HepG2 (cell line): ENCODE results near the genes IRF2 and CENPU.

GRCh38 chr4:183636459-183636994 is 22.5 kb downstream of the RWDD4 start:
- RRBS, 2 experiments: no CpG with 5 or more reads among the region's 10 CpGs
CAGE:
- cytosol, long polyA minus RNA: no peak
- cytosol, long polyA plus RNA: no peak
- long polyA plus RNA: no peak
- nucleus, long polyA minus RNA: no peak
- nucleus, long polyA plus RNA: no peak

DNA sequence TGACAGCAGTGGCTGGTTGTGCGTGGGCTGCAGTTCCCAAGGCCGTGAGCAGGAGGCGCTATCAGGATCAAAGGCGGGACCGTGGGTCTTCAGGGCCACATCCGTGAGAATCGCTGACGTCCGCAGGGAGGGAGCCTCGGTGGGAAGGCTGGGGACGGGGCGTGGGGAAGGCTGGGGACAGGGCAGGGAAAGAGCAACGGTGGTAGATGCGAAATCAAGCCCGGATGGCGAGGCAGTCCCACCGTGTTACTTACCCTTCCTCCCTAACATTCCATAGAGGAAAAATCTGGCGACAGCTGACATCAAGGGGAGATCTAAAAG is 99.3 kb downstream of the TRAPPC11 start:
- RRBS, 2 experiments: no CpG with 5 or more reads among the region's 18 CpGs
CAGE:
- cytosol, long polyA minus RNA: no peak
- cytosol, long polyA plus RNA: no peak
- long polyA plus RNA: no peak
- nucleus, long polyA minus RNA: no peak
- nucleus, long polyA plus RNA: no peak

- RRBS, 2 experiments: 1 to 2% methylated on average over 21 of the region's 59 CpGs
CAGE:
- cytosol, long polyA minus RNA: no peak
- cytosol, long polyA plus RNA: no peak
- long polyA plus RNA: no peak
- nucleus, long polyA minus RNA: no peak
- nucleus, long polyA plus RNA: no peak
Measured at GRCh38 chr4:183905641-183906191, 609 bp downstream of the STOX2 start.

- RRBS, 2 experiments: no CpG with 5 or more reads among the region's 5 CpGs
CAGE:
- cytosol, long polyA minus RNA: no peak
- cytosol, long polyA plus RNA: no peak
- long polyA plus RNA: no peak
- nucleus, long polyA minus RNA: no peak
- nucleus, long polyA plus RNA: no peak
Measured at GRCh38 chr4:183950119-183950646, 45.1 kb downstream of the STOX2 start.

DNA sequence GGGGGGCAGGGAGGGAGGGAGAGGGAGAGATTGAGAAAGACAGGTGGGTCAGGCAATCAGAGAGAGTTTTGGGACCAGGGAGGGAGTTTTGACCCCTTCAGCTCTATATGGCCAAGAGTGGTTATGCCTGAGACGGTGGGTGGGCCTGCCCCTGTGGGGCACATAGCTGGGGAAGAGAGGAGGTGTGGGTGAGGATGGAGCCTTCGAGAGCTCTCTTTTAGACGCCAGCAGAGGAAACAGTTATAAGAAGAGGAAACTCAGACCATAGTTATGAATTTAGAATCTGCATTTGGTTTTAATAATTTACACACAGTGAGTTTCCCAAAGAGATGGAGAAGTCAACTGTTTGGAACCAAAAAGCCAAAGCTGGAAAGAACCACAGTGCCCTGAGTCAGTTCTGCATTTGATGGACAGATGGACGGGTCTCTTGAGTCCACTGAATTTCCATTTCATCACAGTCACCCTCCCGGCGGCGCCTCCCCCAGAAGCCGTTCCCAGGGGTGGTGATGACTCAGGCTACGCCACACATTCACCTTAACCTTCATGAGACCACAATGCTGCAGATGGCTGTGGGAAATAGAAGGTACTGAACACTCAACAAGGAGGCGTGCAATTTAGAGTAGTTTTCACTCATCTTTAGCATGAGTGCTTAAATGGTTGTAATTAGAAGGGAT is 61.1 kb downstream of the STOX2 start:
- RRBS, 2 experiments: no CpG with 5 or more reads among the region's 10 CpGs
CAGE:
- cytosol, long polyA minus RNA: no peak
- cytosol, long polyA plus RNA: no peak
- long polyA plus RNA: no peak
- nucleus, long polyA minus RNA: no peak
- nucleus, long polyA plus RNA: no peak

DNA sequence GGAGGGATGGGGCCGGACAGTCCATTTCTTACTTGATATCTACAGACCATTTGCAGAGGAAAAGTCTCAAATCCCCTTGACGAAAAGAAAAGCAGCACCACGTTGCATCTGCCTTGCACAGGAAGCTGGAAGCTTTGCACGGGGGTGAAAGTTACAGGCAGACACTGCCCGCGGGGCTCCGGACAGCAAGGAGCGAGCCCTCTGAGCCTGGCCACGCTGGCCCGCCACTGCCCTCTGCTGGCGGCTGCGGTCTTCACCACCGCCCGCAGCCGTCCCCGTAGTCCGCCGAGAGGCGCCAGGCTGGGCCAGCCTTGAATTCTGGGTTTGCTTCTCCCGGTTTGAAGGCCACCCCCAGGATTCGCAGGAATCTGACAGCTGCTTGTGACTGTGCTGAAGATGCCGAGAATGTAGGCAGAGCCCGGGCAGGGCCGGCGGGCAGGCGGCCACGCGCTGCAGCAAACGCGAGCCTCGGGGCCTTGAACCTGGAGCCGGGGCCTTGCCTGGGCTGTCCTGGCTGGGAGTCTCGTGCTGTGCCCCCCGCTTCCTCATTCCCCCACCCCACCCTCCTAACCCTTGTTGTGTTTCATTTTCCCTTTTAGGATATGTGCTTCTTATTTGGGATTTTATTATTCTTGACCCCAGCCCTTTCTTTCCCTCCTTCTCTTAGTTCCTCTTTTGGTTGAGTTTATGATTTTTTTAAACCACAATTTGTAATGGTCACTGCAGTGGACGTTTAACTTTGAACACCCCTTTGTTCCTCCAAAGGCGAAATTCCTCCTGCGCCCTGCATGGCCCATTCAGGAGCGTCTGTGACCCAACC is 49.1 kb downstream of the ENPP6 start:
- RRBS, 2 experiments: 61 to 67% methylated on average over 13 of the region's 38 CpGs
CAGE:
- cytosol, long polyA minus RNA: no peak
- cytosol, long polyA plus RNA: no peak
- long polyA plus RNA: no peak
- nucleus, long polyA minus RNA: no peak
- nucleus, long polyA plus RNA: no peak

DNA sequence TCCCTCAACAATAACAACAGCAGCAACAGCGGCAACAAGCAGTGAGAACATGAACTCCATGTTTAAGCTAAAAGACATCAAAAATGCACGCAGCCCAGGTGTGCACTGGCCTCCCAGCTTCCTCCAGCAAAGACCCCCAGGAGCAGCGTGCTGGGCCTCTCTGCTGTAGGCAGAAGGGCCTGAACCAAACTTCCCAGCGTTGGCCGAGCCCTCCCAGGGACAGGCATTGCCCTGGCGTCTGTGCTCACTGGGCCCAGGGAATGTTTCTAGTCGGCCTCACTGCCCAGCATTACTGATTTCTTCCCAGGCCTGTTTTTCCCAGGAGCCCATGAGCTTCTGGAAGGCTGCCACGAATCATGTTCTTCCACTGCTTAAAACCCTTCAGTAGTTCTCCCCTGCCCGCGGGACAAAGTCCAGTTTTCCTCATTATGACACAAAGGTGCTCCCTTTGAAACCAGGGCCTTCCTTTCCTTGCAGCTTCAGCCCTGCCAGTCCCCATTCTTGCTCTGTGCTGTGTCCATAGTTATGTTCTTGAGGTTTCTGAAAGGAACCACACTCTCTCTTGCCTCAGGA is 93.3 kb upstream of the ENPP6 start:
- RRBS, 2 experiments: no CpG with 5 or more reads among the region's 10 CpGs
CAGE:
- cytosol, long polyA minus RNA: no peak
- cytosol, long polyA plus RNA: no peak
- long polyA plus RNA: no peak
- nucleus, long polyA minus RNA: no peak
- nucleus, long polyA plus RNA: no peak

- RRBS, 2 experiments: no CpG with 5 or more reads among the region's 16 CpGs
CAGE:
- cytosol, long polyA minus RNA: no peak
- cytosol, long polyA plus RNA: no peak
- long polyA plus RNA: no peak
- nucleus, long polyA minus RNA: no peak
- nucleus, long polyA plus RNA: no peak
Measured at GRCh38 chr4:184333421-184333885, 115.8 kb upstream of the ENPP6 start.

- RRBS, 2 experiments: no CpG with 5 or more reads among the region's 7 CpGs
CAGE:
- cytosol, long polyA minus RNA: no peak
- cytosol, long polyA plus RNA: no peak
- long polyA plus RNA: no peak
- nucleus, long polyA minus RNA: no peak
- nucleus, long polyA plus RNA: no peak
Measured at GRCh38 chr4:184457552-184457913, 16.8 kb downstream of the IRF2 start.

DNA sequence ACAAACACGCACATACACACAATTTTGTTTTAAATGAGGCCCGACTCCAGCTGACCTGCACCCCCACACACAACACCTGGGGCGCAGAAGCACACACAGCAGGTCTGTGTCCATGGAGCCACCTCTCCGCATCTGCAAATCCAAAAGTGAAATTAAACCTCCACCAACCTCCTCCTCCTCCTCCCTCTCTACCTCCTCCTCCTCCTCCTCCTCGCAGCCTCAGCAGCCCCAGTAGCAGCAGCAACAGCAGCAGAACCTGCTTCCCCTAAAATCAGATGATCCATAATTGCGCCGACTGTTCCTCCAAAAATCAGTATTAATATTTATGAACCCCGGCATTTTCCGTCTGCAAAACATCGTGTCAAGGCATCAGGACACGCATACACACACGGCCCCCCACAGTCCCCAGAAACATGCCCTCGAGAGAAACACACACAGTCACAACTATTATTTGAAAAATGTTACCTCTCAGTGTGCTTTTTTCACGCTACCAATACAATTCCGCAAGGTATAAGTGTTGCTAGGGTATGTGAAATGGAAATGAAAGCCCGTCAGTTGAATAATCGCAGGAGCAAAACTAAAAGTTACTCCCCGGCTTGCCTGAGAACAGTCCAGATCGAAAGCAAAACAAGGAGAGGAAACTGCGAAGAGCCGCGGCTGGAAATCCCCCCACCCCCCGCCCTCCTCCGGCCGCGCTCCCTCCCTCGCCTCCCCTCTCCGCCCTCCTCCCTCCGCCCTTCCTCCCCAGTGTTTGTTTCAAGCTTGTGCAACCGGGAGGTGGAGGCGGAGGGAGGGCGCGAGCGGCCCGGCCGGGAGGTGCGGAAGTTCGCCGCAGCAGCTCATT is at the start of gene IRF2:
IRF2 (minus strand) TSS at position 637 of the 844 bp plus-strand sequence.
- RRBS, 2 experiments: 3 to 4% methylated on average over 10 to 11 of the region's 39 CpGs
CAGE:
- cytosol, long polyA minus RNA: start-site peak on the minus strand centred at position 618 of the sequence, 13 bp wide, 54 reads
- cytosol, long polyA plus RNA: start-site peak on the minus strand centred at position 629 of the sequence, 33 bp wide, 50 and 110 reads in 2 replicates
- long polyA plus RNA: start-site peak on the minus strand centred at position 602 of the sequence, 28 bp wide, 46 and 25 reads in 2 replicates
- nucleus, long polyA minus RNA: no peak
- nucleus, long polyA plus RNA: start-site peak on the minus strand centred at position 627 of the sequence, 38 bp wide, 61 and 166 reads in 2 replicates

DNA sequence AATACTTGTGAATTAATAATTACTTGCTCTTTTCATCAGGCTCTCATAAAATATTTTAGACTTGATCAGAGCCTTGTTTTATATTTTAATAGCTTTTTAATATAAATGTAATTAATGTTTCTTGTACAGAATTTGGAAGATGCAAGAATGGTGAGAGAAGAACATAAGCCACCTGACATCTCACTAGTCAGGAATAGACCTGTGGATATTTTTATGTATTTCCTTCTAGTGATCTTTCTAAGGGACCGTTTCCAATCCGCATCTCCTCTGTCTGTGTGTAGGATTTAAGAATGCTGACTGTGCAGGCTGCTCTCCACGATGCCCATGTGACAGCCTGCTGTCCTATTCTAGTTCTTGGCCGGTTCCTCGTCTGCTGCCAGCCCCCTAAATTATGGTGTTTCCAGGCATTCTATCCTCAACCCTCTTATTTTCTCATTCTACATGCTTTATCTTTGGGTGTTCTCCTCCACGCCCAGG is 3.2 kb upstream of the IRF2 start:
- RRBS, 2 experiments: no CpG with 5 or more reads among the region's 6 CpGs
CAGE:
- cytosol, long polyA minus RNA: no peak
- cytosol, long polyA plus RNA: no peak
- long polyA plus RNA: no peak
- nucleus, long polyA minus RNA: no peak
- nucleus, long polyA plus RNA: no peak

- RRBS, 2 experiments: 1 to 2% methylated on average over 19 of the region's 71 CpGs
CAGE:
- cytosol, long polyA minus RNA: no peak
- cytosol, long polyA plus RNA: no peak
- long polyA plus RNA: no peak
- nucleus, long polyA minus RNA: no peak
- nucleus, long polyA plus RNA: start-site peak on the minus strand at chr4:184734071-184734082, 147 and 235 reads in 2 replicates
Measured at GRCh38 chr4:184733618-184734663, at the start of gene CENPU. Gene CENPU (minus strand): TSS chr4:184734096.

GRCh38 chr4:184745450-184746270 is 11.8 kb upstream of the CENPU start:
- RRBS, 2 experiments: no CpG with 5 or more reads among the region's 13 CpGs
CAGE:
- cytosol, long polyA minus RNA: no peak
- cytosol, long polyA plus RNA: no peak
- long polyA plus RNA: no peak
- nucleus, long polyA minus RNA: no peak
- nucleus, long polyA plus RNA: no peak

DNA sequence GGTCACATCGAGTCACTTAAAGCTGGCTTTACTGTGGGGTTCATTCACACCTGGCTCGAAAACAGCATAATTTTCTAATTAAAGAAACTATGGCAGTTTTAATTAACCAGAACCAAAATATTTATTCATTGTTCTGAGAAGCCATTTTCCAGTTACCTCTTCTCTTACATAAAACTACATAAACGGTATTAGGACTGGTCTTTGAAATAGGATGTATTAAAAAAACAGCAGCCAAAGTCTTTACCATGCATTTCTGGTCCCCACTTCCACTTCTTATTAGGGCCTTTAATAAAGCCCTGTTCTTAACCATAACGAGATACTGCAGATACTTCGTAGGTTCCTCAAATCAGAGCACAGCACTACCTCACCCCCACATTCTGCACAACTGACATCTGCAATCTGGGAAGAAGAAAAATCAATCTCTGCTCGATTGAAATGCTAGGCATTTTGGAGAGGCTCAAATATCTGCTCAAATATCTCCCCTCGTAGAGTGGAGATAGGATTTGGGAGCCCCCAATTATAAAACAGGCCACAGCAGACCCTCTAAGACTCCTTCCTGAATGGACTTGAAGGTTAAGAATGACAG is 40.1 kb upstream of the CENPU start:
- RRBS, 2 experiments: no CpG with 5 or more reads among the region's 7 CpGs
CAGE:
- cytosol, long polyA minus RNA: no peak
- cytosol, long polyA plus RNA: no peak
- long polyA plus RNA: no peak
- nucleus, long polyA minus RNA: no peak
- nucleus, long polyA plus RNA: no peak

DNA sequence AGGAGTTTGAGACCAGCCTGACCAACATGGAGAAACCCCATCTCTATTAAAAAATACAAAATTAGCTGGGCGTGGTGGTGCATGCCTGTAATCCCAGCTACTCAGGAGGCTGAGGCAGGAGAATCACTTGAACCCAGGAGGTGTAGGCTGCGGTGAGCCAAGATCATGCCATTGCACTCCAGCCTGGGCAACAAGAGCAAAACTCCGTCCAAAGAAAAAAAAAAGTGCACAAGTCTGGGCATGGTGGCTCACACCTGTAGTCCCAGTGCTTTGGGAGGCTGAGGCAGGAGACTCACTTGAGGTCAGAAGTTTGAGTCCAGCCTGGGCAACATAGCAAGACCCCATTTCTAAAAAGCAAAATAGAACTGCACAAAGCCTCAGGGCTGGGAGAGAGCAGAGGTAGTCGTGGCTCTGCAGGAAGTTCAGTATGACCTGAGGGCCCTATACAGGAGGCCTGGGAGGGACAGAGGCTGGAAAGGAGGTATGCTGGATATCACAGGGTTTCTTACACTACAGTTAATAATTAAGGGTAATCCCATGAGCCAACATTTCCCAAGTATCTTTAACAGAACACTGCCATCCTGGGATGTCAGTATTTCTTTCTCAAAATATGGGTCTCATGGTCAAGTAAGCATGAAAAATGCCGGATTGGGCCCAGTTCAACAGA is 38.0 kb downstream of the ACSL1 start:
- RRBS, 2 experiments: no CpG with 5 or more reads among the region's 5 CpGs
CAGE:
- cytosol, long polyA minus RNA: no peak
- cytosol, long polyA plus RNA: no peak
- long polyA plus RNA: no peak
- nucleus, long polyA minus RNA: no peak
- nucleus, long polyA plus RNA: no peak

- RRBS, 2 experiments: no CpG with 5 or more reads among the region's 13 CpGs
CAGE:
- cytosol, long polyA minus RNA: no peak
- cytosol, long polyA plus RNA: no peak
- long polyA plus RNA: no peak
- nucleus, long polyA minus RNA: no peak
- nucleus, long polyA plus RNA: no peak
Measured at GRCh38 chr4:184788427-184788839, 37.3 kb downstream of the ACSL1 start.

GRCh38 chr4:184802447-184803239 is 23.1 kb downstream of the ACSL1 start:
- RRBS, 2 experiments: no CpG with 5 or more reads among the region's 17 CpGs
CAGE:
- cytosol, long polyA minus RNA: no peak
- cytosol, long polyA plus RNA: no peak
- long polyA plus RNA: no peak
- nucleus, long polyA minus RNA: no peak
- nucleus, long polyA plus RNA: no peak

DNA sequence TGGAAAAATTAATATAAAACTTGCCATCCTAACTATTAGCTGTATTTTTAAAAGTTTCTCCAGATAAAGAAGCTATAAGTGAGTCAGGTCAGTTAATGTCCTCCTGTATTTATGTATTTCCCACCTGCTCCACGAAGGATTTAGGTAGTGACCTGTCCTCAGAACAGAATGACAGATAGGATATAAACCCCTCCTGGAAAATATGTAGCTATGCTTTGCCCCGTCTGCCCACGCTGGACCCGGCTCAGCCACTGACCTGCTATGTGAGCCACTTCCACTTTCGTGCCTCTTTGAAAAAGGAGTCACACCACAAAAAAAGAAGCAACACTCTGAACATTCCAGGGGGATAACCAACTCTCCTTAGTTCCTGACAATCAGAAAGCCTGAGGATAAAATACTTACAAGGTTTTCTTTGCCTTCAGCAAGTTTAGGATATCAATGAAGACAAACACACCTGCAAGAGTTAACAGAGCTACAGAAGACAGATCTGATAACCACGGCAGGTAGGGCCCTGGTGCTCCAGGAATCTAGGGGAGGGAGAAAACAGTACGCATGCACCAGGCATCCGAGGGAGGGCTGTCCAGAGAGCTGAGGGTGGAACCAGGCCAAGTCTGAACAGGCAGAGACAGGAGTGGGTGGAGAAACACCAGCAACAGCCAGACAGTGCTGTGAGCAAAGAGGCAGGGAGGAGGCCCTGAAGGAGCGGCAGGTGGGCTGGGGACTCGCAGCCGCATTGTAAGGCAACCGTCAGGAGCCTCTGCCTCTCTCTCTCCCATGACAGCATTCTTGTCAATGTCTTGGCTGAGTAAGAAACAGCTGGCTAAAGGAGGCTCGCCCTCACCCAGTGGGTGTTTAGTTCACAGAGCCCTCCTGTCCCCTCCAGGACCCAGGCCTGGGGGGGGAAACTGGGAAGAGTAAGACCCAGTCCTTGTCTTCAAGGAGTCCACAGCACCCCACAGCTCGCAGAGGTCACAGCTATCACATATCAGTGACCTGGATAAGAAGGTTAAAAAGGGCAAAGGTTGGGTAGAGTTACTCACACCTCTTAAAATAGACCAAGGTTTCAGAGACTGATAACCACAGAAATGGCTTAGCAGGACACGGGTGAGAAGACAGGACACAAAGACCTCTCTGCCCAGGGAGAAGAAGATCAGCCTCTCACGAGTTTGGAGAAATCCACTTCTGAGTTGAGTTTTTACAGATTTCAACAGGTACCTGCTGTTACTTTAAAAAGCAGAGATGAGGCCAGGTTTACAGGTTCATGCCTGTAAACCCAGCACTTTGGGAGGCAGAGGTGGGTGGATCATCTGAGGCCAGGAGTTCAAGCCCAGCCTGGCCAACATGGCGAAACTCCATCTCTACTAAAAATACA is 10.7 kb downstream of the ACSL1 start:
- RRBS, 2 experiments: no CpG with 5 or more reads among the region's 17 CpGs
CAGE:
- cytosol, long polyA minus RNA: start-site peak on the minus strand centred at position 509 of the sequence, 41 bp wide, 16 reads
- cytosol, long polyA plus RNA: no peak
- long polyA plus RNA: no peak
- nucleus, long polyA minus RNA: no peak
- nucleus, long polyA plus RNA: no peak

GRCh38 chr4:184822935-184823581 is 2.7 kb downstream of the ACSL1 start:
- RRBS, 2 experiments: no CpG with 5 or more reads among the region's 2 CpGs
CAGE:
- cytosol, long polyA minus RNA: no peak
- cytosol, long polyA plus RNA: no peak
- long polyA plus RNA: no peak
- nucleus, long polyA minus RNA: no peak
- nucleus, long polyA plus RNA: no peak

DNA sequence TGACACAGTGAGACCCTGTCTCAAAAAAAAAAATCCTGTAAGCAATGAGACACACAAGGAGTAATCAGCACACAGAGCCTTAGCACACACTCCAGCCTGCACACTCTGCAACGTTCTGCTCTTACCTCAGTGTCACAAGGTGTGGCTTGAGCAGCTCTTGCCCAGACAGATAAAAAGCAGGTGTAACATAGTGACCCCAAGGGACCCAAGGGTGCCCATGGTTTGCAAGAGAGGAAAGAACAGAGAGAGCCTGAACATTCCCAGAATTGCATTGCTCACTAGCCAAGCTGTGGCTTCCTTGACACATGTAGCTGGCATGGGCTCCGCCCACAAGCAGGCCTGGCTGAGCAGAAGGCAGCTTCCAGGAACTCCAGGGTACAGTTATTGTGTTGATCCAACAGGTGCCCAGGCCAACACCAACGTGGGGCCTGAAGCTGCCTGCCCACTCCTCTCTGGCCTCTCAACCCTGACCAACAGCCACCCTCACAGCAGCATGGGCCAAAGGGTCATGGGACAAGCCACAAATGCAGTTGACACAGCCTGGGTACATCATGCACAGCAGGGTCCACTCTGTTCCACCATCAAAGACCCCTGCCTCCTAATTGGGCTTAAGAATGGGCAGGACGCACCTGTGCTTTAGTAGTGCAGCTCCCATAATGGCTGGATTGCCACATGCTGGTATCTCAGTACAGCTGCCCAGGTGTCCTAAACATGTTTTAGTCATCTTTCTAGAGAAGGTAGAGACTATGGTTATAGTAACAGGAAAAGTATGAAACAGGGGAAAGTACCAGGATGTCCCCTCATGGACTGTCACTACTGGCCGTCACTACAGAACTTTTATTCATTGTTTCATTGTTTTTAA is 73.6 kb upstream of the ACSL1 start:
- RRBS, 2 experiments: no CpG with 5 or more reads among the region's 5 CpGs
CAGE:
- cytosol, long polyA minus RNA: no peak
- cytosol, long polyA plus RNA: no peak
- long polyA plus RNA: no peak
- nucleus, long polyA minus RNA: no peak
- nucleus, long polyA plus RNA: no peak